Metastatic Pancreatic Carcinoma in the Ovary (tissue), 1 donor: ENCODE measurements around a stretch of chr21.

DNA sequence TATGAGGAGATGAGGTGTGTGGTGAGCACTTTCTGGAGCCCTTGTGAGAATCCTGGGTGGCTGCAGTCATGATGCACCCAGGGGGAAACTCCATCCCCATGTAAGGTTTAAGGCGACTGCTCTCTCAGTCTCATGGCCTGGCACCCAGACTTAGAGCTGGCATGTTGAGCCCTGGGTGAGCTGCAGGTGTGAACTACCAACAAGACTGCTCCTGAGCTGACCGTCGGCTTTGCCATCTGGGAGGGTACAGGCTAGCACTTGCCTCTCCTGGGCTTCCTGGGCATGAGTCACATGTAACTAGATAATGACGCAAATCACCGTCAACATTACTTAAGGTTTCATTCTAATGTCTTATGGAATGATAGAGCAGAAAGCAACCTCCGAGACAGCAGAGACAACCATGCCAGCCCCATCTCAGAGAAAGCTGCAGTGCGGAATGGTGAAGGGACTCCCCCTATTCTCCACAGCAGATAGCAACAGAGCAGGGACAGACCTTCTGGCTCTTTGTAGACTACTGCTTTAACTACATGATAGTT is 144.7 kb downstream of the CLIC6 start:
- PRO-cap, result no peak

DNA sequence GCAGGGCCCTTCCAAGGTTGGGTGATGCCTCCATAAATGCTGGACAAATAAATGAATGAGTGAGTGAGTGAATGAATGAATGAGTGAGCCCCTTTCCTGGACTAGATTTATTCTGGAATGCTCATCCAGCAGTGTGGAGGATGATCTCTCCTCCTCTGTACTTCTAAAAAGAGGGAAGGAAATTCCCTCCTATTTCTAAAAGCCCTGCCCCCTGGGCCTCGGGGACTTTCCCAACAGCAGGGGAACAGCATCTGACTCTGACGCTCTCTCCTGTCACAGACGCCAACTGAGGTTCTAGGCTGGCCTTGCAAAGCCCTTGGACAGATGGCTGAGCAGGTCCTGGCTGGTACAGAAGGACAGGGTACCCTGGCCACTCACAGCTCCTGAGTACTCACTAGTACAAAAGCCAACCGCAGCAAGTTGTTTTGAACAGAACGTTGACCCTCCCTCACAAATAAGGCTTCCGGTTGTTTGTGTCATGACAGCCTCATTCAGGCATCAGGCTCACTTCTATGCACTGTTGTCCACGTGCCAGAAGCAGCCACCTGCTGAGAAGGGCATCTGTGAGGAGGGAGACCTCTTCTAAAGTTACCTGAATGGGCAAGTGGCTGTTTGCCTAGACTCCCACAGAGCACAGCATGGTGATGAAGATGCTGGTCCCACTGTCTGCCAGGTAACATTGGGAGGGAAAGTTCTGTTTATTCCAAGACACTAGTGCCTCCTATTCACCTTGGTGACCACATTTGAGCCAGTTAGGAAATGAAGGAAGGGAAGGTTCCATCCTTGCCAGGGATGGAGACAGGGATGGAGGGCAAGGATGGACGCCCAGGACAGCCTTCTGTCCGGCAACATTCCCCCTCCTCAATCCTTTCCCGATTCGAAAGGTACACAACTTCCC is 176.0 kb downstream of the CLIC6 start:
- PRO-cap, result bidirectional peak, plus-strand start at position 323 of the sequence, minus-strand start at position 165 of the sequence

DNA sequence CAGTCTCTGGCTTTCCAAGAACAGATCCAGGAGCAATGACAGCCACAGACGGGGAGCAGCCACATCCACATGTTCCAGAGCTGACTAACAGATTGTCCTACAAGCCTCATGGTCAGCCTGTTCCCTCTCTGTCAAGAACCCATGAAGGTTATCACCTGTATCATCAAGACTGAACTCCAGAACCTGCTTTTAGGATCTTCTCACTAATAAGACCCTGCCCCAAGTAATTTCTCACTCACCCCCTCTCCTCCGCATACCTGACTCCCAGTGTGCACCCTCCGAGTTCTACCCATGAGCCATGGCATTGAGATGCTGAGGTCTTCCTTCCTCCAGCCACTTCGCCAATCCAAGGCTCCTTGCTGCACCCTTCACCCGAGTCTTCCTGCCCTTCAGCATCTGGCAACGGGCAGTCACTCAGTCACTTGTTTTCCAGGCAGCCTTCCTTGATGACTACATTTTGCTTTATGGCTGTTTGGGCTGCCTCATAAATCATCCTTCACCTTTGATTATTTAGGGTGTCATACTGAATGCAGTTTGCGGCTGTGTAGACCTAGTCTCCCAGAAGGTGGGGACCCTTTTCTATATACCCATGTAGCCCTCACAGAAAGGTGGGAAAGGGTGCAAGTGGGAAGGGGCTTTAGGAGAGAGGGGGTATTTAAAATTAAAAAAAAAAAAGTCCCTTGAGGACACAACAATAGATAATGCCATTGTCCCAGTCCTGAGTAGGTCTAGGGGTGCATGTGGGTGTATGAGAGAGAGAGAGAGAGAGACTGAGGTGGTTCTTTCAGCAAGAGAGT is 187.5 kb downstream of the RUNX1 start:
- PRO-cap, result no peak

GRCh38 chr21:34873730-34874401 is 175.2 kb downstream of the RUNX1 start:
- PRO-cap, result no peak

DNA sequence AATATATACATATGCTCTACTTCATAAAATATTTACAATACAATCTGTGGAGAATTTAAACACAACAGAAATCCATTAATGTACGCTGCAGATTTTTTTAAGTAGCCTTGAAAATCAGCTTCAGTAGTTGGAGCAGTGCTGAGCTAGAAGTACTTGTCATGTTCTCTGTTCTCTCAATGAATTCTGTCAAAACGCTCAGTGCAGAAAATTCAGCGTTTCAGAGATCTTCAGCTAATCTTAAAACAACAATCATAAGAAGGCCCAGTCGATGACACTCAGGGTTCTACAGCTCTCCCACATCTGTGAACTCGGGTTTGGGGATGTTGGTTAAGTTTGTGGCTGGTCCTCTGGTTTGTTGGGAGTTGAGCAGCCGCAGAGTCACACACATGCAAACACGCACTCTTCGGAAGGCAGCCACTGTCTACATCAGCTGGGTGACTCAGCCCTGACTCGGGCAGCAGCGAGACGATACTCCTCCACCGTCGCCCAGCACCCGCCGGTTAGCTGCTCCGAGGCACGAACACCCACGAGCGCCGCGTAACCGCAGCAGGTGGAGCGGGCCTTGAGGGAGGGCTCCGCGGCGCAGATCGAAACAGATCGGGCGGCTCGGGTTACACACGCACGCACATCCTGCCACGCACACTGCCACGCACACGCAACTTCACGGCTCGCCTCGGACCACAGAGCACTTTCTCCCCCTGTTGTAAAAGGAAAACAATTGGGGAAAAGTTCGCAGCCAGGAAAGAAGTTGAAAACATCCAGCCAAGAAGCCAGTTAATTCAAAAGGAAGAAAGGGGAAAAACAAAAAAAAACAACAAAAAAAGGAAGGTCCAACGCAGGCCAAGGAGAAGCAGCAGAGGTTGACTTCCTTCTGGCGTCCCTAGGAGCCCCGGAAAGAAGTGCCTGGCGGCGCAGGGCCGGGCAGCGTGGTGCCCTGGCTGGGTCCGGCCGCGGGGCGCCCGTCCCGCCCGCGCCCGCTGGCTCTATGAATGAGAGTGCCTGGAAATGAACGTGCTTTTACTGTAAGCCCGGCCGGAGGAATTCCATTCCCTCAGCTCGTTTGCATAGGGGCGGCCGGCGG is 161.1 kb downstream of the RUNX1 start:
- PRO-cap, result bidirectional peak, plus-strand start outside the sequence, minus-strand start at position 991 of the sequence

- PRO-cap, result bidirectional peak, plus-strand start at chr21:34889841, minus-strand start at chr21:34889718; unidirectional peak, plus-strand start at chr21:34890327; unidirectional peak, plus-strand start at chr21:34890360
Observed at GRCh38 chr21:34889430-34890537, 159.3 kb downstream of the RUNX1 start.

DNA sequence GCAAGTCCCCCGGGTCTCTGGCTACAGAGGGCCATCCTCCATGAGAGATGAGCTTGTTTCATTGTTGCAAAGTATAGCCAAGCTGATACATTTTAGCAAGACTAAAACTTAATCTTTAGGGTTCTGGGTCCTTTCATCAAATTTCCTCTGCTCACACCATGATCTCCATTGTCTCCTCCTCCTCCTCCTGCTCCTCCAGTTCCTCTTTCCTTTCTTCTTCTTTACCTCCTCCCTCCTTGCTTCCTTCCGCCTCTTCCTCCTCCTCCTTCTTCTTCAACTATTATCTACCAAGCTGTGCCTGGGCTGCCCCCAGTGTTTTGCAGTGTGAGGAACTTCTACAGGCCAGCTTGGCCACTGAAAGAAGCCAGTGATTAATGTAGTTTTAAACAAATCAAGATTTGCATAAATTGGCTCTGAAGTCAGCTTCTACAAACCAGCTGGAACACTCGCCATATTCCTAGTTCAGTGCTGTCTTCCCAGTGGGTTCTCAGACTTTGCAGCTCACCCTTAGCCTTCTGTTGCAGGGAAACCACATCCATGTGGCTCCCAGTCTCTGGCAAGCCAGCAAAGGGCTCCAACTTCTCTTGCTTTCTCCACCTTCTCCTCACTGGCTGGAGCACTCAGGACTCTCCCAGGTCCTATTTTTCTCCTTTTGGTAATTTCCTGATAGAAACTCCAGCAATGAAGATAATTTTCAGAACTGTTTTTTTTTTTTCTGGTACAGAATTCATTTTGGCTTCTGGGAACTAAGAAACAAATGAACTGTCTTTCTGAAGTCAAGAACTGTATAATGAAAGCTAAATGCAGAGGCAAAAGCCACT is 139.2 kb downstream of the RUNX1 start:
- PRO-cap, result no peak

GRCh38 chr21:35046099-35046664 is 2.9 kb downstream of the RUNX1 start:
- PRO-cap, result no peak

- PRO-cap, result no peak
Observed at GRCh38 chr21:35050942-35051876, 2.1 kb upstream of the RUNX1 start.

GRCh38 chr21:35102676-35103427 is 53.8 kb upstream of the RUNX1 start:
- PRO-cap, result unidirectional peak, plus-strand start at chr21:35103001

DNA sequence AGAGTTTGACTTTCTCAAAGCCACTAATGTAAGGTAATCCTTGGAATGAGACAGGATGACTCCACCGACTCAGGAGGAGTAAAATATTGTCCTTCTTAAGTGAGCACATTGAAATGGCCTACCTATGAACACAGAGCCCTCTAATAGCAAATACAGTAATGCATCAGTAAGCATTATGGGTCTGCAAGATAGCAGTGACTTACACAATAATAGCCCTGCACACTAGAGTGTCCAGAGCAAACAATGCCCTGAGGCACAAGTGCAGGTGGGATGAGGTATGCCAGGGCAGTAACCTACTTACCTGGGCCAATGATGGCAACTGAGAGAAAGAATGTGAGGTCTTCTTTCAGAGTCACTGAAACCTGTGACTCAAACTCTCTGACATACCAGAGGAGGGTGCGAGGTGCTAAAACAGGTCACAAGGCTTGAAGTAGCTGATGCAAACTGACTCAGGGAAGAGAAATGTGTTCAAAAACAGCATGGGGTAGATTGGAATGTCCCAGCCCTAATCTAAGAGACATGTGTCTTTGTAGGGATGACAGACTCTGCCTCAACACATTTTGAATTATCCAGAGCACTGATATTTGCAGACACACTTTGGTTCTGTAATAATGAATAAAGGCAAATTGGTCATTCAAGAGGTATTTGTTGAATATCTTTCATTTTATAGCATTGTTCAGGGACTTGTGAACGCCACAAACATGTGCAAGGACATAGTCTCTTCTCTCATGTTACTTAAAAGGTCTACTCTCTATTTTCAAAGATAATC is 168.5 kb upstream of the RUNX1 start:
- PRO-cap, result no peak

DNA sequence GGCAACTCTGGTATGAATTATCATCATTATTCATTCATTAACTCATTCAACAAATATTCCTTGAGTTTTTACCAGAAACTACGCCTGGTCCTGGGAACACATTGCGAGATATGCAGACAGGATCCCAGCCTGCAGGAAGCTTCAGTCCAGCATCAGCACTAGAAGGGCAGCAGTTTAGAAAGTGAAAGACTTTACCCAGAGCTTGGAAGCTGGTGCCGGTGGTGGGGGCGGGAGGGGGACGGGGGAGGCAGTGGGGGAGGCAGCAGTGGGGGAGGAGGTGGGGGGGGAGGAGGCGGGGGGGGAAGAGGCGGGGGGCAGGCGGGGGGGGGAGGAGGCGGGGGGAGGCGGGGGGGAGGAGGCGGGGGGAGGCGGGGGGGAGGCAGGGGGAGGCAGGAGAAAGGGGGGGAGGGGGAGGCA is 55.8 kb downstream of the SETD4 start:
- PRO-cap, result unidirectional peak, minus-strand start at position 176 of the sequence

GRCh38 chr21:36075464-36075746 is 5.6 kb downstream of the CBR1 start:
- PRO-cap, result no peak

- PRO-cap, result unidirectional peak, minus-strand start at chr21:36080006
Observed at GRCh38 chr21:36079964-36080425, 10.2 kb downstream of the CBR1 start.

DNA sequence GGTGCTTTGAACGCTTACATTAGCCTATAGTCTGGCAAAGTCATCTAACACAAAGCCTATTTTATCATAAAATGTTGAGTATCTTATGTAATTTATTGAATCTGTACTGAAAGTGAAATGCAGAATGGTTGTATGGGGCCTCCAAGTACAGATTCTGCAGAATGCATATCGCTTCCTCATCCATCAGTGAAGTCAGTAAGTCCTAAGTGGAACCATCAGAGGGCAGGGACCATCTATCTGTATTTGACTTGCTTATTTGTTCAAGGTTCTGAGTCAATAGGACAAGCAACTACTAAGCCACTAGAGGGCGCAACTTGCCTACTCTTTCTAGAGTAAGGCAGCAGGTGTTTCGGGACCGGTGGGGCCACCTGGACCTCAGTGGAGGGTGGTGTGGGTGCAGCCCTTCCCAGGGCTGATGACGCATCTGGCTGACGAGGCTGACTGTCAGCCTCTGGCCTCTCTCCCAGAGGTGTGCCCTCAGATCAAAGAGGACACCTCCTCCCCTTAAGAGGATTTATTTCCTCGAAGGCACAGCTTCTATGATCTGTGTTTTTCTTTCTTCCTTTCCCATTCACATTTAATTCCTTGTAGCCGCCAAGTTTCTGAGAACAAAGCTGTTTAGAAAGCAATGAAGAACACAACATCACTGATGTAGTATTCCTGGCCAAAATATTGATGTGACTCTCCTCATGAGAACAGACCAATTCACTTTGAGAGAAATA is 6.6 kb downstream of the CBR3 start:
- PRO-cap, result no peak

- PRO-cap, result no peak
Observed at GRCh38 chr21:36155253-36155975, 1.2 kb upstream of the DOP1B start.

GRCh38 chr21:36188155-36188807 is 31.7 kb downstream of the DOP1B start:
- PRO-cap, result no peak

- PRO-cap, result no peak
Observed at GRCh38 chr21:36260264-36260953, 59.6 kb upstream of the MORC3 start.

DNA sequence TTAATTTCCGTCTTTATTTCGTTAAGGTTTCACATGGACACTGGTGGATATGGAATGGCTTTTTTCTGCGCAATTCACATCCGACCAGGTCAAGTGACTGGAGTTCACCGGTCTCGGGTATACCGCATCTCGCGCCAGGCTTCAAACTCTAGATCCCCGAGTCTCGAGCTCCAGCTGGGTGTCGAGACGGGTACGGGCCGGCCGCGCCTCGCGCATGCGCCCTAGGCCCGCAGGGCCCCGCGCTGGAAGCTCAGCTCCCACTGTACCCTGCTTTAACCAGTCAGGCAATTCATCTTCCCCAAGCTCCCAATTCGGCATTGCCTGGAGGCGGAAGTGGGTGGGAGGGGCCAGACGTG is 216 bp upstream of the MORC3 start:
- PRO-cap, result bidirectional peak, plus-strand start outside the sequence, minus-strand start at position 165 of the sequence

GRCh38 chr21:36420014-36420506 is 34.9 kb downstream of the CHAF1B start:
- PRO-cap, result no peak